Left lung (tissue), 1 donor: ENCODE measurements around a stretch of chr6.

GRCh38 chr6:73309629-73310768 lies 44.1 kb downstream of the DPPA5 start:
- PRO-cap = bidirectional peak, plus-strand start at chr6:73310292, minus-strand start at chr6:73310154

GRCh38 chr6:73519803-73520029 lies 1.1 kb downstream of the EEF1A1 start:
- PRO-cap = no peak

- PRO-cap = no peak
Measured at GRCh38 chr6:73564671-73565292, 44.0 kb upstream of the EEF1A1 start.

DNA sequence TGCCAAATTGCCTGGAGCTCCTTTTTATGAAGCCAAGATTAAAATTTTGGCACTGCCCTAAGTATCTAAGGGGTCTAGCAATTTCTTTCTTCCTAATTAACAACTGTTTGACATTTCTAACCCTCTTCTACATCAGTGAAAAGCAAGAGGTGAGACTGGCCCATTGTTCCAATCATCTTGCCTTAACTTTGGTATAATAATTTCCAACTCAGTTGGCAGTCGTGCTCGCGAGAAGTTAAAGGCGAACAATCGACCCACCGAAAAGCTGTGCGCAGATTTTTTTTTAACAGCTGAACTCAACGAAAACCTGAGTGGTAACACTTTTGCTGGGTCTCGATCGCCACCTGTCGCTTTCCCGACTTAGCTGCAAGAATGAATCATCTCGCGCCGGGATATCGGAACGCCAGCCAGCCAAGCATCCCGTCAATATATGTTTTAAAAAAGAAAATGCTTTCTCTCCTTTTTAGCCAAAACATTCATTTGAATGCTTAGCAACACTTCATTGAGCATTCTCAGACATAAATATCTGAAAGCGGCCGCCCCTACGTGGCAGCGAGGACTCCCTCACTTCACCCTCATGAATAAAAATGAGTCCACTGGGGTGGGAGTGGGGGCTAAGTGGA lies 1.7 kb downstream of the COL12A1 start:
- PRO-cap = no peak

DNA sequence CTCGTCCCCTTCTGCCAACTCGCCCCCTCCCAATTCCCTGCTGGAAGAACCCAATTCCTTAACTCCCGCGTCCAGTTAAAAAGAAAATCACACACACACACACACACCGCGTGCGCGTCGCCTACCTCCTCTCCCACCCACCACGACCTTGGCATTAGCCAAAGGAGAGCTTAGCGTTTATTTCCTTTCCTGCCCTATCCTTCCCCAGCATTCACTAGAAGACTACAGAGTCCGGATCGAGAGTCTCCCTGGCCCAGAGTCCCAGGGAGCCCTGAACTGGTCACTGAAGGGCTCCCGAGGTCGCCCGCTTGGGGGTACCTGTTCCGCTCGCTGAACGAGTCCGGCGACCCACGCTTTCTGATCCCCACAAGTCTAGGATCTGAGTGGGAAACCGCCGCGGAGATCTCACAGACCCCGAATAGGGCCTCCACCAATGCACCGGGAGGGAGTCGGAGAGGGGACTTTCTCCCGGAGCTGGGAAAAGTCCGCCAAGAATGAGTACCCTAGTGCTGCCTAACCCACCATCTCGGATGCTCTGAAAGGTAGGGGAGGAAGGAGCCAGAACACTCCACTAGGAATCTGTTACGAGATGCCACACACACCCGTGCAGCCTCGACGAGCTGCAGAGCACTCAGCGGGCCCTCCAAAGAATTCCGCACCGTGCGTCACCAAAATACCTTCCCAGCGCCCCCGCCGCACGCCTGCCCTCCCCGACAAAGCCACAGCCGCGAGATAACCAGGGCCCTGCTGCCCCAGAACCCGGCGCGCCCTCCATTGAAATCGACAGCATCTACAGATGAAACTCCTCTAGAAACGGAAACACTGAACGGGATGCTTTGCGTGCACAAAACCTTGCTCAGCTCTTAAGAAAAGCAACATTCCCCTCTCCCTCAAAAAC lies 909 bp downstream of the COL12A1 start:
- PRO-cap = bidirectional peak, plus-strand start at position 755 of the sequence, minus-strand start at position 537 of the sequence

- PRO-cap = no peak
Measured at GRCh38 chr6:75314529-75315390, 30.2 kb upstream of the TMEM30A start.

DNA sequence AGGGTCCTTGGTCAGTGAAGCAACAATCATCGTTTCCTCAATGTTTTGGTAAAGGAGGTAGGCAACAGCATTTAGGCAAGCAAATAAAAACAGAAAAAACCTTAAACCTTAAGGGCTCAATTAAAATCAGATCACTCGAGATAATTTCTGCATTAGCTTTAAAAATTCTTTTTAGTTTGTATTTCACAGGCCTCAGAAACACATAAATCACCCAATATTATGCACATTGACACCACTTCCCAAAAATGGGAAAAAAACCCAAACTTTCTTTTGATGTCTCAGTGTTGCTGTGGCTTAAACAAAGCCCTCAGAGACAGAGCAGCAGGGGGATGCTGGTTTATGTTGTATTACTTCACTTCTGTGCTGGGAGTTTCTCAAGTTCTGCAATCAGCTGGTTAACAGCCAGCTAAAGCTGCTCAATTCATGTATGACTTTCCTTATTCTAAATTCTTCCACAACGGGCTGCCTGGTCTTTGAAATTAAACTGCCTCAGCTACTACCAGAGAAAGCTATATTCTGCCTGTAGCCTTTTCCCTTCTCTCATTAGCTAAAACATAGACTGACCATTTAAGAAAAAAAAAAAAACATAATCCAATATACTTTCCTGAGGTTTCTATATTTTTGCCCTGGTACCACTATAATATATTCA lies 5.6 kb downstream of the FILIP1 start:
- PRO-cap = no peak

DNA sequence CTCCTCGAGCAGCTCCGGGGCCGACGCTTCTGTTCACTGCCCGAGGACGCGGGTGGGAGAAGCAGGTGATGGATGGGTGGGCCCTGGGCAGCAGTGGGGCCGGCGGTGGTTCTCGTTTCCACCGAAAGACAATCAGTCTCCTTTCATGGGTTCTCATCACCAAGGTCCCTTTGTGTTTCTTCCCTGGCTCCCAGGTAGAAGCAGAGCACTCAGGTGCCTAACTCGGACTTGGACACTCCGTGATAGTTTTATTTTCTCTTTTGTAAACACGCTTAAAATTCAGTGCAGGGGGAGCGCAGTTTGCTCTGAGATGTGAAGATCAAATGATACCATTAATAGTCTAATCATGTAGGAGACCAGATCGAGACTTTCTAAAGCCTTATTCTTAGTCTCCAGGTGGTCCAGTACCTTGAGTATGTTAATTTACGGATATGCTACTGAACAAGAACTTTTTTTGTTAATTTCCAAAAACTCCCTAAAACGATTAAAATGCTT lies 508 bp downstream of the MYO6 start:
- PRO-cap = no peak

- PRO-cap = no peak
Measured at GRCh38 chr6:76441734-76442405, 369.4 kb upstream of the IMPG1 start.

DNA sequence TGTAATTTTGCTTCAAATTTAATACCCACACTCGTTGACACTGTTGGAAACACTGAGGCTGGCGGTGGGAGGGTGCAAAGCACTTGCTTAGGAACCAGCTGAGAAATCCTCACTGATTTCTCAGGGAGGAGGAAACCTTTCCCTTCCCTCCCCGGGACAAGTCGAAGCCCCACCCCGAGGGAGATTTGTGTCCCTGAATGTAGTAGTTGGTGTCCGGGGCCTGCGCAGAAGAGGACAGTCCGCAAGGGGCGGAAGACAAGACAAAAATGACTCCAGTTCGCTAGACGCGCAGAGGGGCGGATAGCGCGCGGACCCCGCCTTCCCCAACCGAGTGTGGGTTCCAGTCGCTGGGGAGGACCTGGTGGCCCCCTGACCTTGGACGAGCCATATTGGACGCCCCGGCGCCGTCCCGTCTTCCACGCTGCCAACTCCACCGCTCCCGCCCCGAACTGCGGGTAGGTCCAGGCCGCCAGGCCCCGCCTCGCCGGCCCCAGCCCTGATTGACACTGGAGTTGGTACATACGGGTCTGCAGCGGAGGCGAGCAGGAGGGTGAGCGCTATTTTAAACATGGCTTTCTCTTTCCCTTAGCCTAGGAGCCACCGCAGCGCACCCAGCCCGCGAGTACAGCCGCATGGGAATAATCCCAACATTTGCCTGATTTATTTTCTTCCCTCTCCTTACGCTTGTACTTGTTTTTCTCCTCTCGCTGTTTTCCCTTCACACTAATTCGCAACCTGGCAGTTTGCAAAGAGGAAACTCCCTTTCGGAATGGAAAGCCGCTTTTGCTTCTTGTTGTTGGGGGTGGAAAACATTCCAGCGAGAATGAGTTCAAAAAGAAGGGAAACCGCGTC lies 155.6 kb upstream of the PHIP start:
- PRO-cap = bidirectional peak, plus-strand start at position 227 of the sequence, minus-strand start at position 114 of the sequence; bidirectional peak, plus-strand start at position 522 of the sequence, minus-strand start at position 432 of the sequence

- PRO-cap = bidirectional peak, plus-strand start at chr6:79631744, minus-strand start at chr6:79631599
Measured at GRCh38 chr6:79631383-79632254, 490 bp downstream of the SH3BGRL2 start.

GRCh38 chr6:80086264-80086671 lies 20.2 kb upstream of the BCKDHB start:
- PRO-cap = no peak

GRCh38 chr6:80389614-80390085 lies 283.2 kb downstream of the BCKDHB start:
- PRO-cap = no peak

DNA sequence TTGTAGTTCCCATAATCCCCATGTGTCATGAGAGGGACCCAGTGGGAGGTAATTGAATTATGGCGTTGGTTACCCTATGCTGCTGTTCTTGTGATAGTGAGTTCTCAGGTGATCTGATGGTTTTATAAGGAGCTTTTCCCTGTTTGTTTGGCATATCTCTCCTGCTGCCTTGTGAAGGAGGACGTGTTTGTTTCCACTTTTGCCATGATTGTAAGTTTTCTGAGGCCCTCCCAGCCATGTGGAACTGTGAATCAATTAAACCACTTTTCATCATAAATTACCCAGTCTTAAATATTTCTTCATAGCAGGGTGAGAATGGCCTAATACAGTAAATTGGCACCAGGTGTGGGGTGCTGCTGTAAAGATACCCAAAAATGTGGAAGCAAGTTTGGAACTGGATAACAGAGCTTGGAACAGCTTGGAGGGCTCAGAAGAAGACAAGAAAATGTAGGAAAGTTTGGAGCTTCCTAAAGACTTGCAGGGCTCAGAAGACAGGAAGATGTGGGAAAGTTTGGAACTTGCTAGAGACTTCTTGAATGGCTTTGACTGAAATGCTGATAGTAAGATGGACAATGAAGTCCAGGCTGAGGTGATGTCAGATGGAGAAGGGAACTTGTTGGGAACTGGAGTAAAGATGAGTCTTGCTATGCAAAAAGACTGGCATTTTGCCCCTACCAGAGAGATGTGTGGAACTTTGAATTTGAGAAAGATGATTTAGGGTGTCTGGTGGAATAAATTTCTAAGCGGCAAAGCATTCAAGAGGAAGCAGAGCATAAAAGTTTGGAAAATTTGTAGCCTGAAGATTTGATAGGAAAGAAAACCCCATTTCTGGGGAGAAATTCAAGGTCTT lies 288.6 kb downstream of the BCKDHB start:
- PRO-cap = no peak

DNA sequence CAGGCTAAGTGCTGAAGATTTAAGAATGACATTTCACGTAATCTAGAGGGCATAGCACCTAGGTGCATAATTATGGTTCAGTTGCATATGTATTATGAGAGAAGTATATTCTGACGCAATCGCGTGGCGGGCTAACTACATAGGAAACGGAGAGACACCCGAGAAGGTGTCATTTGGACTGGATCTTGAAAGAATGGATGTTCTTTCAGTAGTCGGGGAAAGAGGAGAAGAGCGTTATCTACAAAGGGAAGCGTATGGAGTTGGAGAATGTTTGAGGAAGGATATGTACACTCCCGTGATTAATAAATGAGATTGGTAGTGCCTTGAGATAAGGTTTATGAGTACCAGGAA lies 1.9 kb upstream of the TENT5A start:
- PRO-cap = no peak

GRCh38 chr6:81910519-81910893 lies 158.0 kb upstream of the TENT5A start:
- PRO-cap = no peak

- PRO-cap = no peak
Measured at GRCh38 chr6:82144965-82145389, 102.6 kb downstream of the IBTK start.

GRCh38 chr6:82172298-82172554 lies 75.3 kb downstream of the IBTK start:
- PRO-cap = no peak

- PRO-cap = no peak
Measured at GRCh38 chr6:82395093-82395346, 31.4 kb downstream of the TPBG start.

GRCh38 chr6:83193521-83194766 lies 787 bp downstream of the RWDD2A start:
- PRO-cap = bidirectional peak, plus-strand start at chr6:83193866, minus-strand start at chr6:83193768; bidirectional peak, plus-strand start at chr6:83194075, minus-strand start at chr6:83194017